Aorta (tissue), 1 donor: ENCODE results near the genes HSD17B8 and ZBTB9.

DNA sequence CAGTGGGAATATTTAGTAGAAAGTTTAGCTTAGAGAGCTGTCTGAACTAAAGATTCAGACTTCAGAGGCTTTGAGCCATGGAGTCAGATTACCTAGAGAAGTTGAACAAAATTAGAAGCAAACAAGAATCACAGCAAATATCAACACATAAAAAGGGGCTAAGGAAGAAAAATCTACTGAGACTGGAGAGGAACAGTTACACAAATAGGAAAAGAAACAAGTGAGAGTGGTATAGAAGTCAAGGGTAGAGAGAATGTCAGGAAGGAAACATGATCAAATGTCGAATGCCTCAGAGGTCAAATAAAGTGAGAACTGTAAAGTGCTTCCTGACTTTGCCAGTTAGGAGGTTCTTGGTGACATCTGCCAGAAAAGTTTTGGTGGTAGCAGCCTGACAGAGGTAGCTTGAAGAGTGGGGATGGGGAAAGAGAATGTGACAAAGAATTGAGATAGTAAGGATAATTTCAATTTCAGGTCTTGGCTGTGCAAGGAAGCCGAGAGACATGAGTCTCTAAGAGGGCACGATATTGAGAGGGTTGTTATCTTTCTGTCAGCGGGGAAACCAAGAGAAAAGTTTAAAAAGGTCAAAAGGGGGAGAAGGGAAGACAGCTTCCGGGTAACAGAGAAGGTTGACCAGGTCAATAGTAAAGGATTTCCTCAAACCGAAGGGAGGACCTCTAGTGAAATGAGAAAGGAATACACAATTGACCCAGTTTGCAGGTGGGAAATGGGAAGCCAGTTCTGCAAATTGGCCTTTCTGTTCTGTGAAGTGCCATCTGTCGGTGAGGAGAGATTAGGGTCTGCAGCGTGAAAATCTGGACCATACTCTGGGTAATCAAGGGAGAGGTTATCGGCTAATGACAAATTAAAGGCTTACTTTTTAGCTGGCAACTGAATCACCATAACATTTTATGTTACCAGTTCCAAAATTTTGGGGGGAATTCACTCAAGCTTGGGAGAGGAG, 1.1 kb upstream of the BRD2 start:
- PRO-cap: no peak

- PRO-cap: no peak
These were observed 5.9 kb upstream of the HLA-DOA start for GRCh38 chr6:33015259-33015726.

GRCh38 chr6:33197961-33199023, 2.2 kb downstream of the RXRB start:
- PRO-cap: no peak

DNA sequence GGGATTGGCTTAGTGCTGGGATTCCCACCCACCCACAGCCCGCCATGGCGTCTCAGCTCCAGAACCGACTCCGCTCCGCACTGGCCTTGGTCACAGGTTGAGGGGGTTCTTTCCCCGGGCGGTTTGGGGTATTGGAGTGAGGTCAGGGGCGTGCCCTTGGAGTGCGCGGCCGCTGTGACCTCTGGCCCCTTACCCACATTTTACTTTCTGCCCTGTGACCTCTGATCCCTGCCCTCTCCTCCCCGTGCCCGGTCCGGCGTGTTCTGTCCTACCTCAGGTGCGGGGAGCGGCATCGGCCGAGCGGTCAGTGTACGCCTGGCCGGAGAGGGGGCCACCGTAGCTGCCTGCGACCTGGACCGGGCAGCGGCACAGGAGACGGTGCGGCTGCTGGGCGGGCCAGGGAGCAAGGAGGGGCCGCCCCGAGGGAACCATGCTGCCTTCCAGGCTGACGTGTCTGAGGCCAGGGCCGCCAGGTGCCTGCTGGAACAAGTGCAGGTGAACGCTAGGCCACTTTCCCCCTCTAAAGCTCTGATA, at the start of gene HSD17B8:
HSD17B8 (plus strand) TSS at position 31 of the 534 bp plus-strand sequence.
- PRO-cap: unidirectional peak, plus-strand start at position 61 of the sequence

GRCh38 chr6:33205159-33205886, 868 bp downstream of the HSD17B8 start:
- PRO-cap: no peak

- PRO-cap: bidirectional peak, plus-strand start at chr6:33299483, minus-strand start at chr6:33299341
These were observed 544 bp upstream of the RGL2 start for GRCh38 chr6:33299278-33299694.

DNA sequence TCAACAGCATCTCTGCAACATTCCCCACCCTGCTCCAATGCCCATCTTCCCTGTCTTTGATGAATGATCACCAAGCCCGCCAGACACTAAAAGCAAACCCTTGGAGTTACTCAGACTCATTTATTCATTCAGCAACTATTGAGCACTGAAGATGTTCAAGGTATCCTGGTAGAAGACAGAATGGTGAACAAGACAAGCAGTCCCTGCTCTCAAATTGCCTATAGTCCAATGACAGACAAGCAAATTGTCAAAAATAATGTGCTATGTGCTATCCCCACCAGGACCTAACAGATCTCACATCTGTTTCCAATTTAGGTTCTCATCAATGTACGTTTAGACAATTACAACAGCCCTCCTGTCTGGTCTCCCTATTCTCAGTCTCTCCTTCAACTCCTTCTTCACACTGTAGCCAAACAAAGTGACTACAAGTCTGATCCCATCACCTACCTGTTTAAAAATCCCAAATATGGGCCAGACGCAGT, 7.5 kb upstream of the RGL2 start:
- PRO-cap: no peak

DNA sequence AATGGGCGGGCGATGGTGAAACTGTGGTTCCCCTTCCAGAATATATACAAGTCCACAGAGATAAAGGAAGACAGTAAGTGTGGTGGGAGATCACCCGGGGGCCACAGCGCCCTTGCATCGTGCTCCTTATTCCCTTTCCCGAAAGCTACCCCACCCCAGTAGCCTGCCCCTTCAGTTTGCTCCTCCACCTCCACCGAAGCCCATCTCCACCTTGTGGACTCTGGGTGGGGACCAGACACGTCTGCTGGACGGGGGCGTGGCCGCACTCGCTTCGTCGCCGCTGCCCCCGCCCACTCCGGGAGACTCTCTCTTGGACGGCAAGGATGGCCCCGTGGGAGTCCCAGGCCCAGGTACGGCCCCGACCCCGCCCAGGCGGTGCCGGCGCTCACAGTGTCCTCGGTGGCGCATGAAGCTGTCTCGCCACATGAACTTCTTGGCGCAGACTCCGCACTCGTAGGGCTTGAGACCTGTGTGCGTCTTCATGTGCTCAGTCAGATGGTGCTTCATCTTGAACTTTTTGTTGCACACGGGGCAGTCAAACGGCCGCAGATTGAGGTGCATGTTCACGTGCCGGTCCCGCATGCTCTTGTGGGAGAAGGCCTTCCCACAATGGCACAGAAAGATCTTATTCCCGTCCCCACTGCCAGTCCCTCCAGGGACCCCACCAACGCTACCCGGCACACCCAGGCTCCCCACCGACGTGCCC, 1.1 kb upstream of the TAPBP start:
- PRO-cap: no peak

DNA sequence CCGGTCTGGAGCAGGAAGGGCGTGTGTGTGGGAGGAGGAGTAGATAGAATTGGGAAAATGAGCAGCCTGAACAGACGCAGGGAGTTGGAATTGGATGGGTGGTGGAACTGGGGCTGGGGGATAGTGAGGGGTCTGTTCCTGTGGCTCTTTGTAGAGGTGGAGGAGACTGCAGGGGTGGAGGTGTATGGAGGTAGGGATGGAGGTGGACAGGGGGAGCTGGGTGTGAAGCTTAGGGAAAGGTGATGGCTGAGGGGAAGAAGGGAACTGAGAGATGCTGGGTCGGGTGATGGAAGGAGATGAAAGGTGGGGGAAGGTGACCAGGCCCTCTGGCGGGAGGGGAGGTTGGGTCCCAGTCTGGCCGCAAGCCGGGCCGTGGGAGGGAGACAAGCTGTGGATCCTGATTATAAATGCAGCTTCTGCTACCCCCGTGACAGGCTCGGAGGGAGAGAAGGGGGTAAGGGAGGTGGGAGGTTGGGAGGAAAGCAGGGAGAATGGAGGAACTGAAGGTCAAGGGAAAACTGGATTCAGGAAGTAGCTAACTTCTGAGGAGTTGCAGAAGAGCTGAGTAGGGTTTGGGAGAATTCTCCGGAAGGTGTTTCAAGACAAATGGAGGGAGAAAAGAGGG, 5.2 kb downstream of the SYNGAP1 start:
- PRO-cap: no peak

DNA sequence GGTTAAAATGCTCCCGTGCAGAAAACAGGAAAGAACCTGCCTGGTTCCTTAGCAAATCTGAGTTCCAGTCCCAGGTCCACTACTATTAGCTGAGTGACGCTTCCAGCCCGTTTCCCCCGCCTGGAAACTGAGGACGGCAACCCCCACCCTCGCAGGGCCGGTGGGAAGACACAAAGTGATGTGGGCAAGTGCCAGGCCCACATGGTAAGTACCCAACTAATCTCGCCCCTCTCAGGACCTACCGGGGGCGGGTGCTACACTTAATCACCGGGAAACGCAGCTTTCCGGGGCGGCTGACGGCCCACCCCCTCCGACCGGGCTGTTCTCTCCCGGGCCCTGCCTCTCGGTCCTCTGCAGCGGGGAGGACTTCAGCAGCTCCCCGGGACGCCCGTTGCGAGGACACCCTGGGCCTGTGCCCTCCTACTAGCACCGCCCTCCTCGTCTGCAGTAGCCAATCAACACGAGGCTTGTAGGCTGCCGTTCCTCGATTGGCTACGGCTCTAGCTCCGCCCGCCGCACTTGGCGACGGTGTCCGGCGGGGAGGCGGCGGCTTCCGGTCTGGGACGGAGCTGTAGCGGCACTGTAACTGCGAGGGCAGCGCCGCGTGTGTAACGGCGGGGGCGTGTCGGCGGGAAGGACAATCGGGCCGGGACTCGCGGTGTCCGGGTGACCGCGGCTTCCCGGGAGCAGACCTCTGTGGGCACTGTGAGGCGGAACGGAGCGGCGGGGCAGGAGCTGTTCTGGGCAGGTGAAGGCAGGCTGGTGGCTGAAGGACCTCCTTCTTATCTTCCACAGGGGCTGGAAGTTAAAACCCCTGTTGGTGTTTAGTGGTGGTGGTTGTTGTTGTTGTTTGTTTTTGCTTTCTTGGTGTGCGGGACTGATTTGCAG, at the start of gene ZBTB9:
ZBTB9 (plus strand) TSS at position 549 of the 888 bp plus-strand sequence.
- PRO-cap: bidirectional peak, plus-strand start at position 516 of the sequence, minus-strand start at position 390 of the sequence

GRCh38 chr6:33533046-33533391, 47.1 kb downstream of the BAK1 start:
- PRO-cap: no peak

DNA sequence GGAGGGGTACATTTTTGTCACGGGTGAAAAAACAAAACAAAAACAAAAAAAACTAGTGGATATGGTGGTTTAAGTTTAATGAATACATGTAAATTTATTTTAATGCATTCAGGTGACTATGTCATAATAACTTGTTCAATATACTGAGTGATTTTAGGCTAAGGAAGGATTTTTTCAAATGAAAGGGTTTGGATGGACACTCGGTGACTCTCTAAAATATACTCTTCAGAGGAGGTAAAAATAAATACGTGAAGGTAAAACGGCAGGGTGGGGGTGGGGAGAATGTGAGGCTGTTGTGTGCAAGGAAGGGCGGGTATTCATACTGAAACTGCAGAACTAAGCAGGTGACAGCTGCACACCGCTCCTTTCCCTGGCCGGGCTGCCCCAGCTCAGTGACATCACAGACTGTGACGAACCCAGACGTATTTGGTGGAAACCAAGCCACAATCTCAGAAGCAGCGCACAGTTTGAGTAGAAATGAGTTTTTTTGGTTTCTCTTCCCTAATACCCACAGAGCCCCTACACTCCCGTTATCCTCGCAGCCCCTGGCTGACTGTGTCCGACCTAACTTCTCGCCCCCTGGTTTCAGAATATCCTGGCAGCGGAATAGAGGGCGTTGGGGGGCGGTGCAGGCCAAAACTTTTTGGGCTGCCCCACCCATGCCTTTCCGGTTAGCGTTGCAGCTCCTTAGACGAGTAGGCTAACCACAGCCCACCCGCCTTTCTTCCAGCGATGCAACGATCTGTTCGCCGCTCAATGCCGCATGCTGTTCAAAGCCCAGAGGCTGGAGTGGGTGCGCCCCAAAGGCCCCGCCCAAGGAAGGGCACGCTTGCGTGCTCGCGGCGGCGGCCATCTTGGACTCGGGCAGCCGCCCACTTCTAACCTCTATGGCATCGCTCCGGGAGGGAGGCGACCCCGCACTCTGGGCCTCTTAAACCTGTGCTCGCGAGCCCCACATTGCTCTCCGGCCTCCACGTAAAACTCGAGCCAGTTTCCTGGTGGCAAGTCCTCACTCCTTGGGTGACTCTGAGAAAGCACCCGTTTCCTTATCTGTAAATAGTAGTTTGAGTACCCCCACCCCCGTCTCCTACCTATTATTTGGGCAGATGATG, 9.1 kb downstream of the BAK1 start:
- PRO-cap: bidirectional peak, plus-strand start at position 868 of the sequence, minus-strand start at position 744 of the sequence

DNA sequence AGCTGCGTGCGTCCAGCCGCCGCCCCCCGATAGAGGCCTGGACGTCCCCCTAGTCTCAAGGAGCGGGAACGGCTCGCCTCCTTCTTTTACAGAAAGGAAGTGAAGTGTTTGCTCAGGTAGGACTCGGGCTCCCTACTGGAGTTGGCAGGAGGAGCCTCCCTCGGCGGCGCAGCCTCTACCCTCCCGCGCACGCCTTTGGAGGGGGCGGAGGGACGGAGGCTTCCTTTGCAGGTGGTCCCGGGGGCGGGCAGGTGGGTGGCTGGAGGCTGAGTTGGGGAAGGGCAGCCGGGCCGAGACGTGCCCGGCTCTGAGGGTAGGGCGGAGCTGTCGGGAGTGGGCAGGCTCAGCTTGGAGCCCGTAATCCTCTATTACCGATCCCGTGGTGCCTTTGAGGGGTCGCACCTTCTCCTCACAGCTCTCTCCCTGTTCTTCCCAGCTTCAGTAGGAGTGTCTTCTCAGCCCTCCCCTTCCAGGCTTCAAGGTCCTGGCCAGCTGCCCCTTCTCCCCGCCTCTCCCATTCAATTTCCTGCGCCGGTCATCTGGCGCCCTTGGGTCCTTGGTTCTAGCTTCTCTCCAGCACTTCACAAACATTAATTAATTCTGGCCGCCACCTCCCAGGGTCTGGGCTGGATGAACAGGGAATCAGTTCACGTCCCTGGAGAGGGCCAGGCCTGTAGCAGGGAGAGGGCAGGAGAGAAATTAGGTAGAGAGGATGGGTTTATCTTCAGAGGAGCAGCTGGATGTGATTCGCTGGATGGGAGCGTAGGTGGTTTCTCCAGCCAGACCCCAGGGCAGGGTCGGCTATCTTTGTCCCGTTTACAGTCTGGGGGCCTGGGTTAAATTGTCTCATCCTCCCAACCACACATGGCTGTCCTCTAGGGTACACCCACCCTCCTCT, 880 bp downstream of the ITPR3 start:
- PRO-cap: unidirectional peak, minus-strand start at position 440 of the sequence

- PRO-cap: no peak
These were observed 25.3 kb downstream of the UQCC2 start for GRCh38 chr6:33685997-33686777.

GRCh38 chr6:33737125-33738007, 9.3 kb downstream of the IP6K3 start:
- PRO-cap: no peak

DNA sequence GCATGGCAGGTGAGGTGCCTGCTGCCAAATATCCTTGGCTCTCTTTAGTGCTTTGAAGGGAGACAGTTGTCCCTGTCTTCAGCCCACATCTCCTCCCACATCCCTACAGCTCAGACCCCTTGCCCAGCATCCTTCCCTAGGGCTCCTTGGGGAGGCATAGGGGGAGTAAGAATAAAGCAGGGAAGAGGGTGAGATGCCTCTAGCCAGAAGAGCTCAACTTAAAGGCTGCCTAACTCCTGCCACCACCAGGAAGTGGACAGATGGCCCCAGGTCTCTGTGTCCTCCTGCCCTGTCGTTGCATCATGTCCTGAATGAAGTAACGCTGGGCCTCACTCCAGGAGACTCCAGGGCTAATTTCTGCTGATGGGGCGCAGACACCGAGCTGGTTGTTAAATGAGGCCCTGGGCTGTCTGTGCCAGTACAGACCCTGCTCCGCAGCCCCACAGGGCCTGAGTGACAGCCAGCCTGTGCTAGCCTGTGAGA, 6.6 kb downstream of the IP6K3 start:
- PRO-cap: no peak

GRCh38 chr6:33999936-34000253, 146.0 kb downstream of the GRM4 start:
- PRO-cap: no peak

DNA sequence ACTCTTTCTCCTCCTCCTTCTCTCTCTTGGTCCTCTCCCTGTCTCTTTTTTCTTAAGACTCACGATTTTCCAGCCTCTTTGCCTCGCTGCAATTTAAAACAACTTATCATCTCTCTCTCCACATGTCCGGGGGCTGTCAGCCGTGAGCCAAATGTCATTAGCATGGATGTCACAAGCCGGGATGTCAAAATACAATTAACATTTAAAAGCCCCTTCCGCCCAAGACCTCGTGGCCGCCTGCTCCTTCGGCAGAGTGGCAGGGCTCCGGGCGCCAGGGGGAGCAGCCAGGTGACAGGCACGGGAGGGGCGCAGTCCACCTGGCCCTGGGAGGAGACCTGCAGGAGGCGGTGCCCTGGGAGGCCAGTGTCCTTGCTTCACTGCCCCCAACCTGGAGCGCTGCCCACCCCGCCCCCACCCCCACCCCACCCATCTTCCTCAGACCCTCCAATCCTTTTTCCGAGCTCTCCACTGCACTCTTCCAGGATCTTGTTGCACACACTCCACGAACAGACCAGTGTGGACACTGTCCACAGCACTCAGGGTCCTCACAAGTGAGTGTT, 5.5 kb upstream of the GRM4 start:
- PRO-cap: no peak

GRCh38 chr6:34234770-34235050, 2.0 kb upstream of the HMGA1 start:
- PRO-cap: no peak

- PRO-cap: no peak
These were observed 46.8 kb upstream of the SMIM29 start for GRCh38 chr6:34295397-34296128.